ENCODE measurements around a stretch of chr4.

- PRO-cap, 7 experiments = no peak in any of the 7 experiments
- RAMPAGE, long total RNA, 2 experiments = no peak in any of the 2 experiments
These were observed 11.5 kb downstream of the LIAS start for GRCh38 chr4:39470293-39470786.

- PRO-cap, 7 experiments = no peak in any of the 7 experiments
- RAMPAGE, long total RNA, 2 experiments = no peak in any of the 2 experiments
These were observed 13.5 kb downstream of the LIAS start for GRCh38 chr4:39472237-39472822.

DNA sequence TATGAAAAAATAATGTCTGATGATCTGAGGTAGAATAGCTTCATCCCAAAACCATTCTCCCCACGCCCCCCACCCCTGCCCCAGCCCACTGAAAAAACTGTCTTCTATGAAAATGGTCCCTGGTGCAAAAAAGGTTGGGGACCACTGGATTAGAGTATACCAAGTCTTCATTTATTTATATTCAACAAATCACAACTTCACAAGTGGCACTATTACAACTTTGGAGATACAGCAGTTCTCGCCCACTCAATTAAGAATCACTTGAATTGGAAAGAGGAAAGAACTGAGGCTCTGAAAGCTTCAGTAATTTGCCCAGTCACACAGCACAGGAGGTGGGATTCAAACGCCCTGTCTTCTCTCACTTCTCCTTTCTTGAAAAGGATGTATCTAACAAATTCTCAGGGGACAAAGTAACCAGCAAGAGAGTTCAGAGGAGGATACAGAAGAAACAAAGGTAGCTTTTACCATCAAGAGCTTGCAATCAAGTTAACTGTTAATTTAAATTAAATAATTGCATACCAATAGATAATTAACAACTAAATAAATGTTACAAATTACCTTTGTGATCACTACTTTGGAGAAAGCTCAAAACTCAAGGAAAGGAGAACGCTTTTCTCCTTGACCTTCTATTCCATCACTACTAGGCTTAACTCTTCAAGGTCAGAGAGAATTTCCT is 12.4 kb downstream of the SMIM14 start:
- PRO-cap, 7 experiments = no peak in any of the 7 experiments
- RAMPAGE, long total RNA, 2 experiments = no peak in any of the 2 experiments

DNA sequence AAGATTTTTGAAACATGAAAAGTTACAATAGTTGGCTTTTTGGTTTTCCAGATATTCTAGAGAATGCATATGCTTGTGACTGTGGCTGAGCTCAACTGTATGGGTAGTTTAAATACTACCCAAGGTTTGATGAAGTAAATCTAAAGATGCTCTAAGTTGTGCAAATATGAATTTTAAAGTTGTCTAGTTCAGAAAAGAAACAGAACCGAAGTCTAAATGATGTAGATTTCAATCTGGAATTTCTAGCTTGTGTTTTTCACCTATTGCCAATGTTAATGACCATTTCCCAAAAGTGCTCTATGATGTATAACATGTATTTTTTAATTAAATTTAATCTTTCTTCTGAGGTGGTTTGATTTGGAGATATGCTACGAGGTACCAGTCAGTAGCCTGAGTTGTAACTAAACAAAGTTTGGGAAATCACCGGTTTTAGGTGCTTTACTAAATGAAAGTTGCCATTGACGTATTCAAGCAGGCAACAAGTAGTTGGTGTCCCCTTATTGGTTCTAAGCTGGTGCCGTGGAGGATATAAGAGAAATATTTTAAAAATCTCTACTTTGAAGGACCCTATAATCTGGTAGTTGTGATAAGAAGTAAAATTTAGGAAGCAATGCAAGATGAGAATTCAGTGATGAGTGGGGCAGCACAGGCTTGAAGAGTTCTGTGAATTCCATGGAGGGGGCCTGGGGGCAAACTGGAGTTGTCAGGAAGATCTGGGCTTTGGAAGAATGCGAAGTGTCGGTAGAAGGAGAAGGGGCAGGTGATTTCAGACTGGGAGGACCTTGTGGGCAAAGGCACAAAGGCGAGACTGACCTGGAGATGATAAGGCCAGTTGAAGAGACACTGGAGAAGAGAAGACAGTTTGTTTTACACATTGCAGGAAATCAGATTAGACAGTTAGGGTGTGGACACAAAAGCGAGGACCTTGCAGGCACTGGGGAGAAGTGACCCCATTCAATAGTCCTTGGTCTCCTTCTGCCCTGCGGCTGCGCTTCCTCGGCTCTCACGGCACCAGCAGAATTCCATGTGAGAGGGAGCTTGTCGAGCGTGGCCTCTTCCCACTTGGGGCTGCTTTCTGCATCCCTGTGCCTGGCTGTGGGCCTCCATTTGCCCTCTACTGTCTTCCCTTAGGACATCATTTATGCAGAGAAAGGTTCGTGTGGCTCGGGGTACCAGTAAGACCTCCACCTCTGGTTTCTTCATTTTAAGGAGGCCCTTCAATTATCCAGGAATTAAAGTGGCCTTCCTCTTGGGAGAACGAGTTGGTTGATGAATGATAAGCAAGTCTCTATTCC is 1.1 kb downstream of the RHOH start:
- PRO-cap, 7 experiments = no peak in any of the 7 experiments
- RAMPAGE, long total RNA, 2 experiments = no peak in any of the 2 experiments

DNA sequence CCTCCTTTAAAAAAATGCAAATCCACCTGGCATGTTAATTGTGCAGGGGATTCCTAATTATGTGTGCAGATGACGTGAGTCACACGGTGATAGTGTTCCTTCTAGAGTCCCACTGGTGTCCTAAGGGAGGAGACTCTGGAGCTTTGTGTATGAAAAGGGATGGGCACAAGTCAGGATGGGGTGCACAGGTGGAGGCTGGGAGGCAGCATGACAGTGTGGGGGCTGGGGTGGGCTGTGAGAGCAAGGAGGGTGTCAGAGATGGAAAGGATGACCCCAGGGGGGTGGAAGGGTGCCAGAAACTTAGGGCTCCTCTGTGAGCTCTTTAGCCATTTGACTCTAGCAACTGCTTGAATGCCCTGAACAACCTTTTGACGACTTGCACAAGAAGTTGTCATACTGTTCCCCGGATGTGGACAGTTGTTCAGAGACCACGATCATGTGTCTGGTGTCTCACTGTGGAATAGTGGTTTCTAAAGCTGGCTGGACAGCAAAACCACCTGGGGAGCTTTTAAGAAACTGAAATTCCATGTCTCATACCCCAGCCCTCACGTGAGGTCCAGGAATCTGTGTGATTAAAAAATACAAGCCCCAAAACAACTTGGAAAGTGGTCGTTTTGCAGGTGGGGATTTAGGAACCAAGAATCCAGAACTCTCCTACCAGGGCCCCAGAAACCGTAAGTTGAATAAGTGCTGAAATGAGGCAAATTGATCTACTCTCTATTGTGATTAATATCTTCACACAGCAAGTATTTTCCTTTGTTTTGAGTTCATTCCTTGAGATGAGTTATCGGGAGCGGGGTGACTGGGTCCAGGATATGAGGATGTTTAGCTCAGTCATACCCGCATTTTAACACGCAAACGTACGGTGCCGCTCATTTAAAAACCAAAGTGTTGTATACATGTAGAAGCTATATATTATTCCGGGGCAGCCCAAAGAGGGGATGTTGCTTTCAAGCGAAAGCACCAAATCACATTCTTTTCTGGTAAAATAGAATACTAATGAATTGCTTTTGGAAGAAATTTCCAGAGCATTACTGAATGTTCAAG is 3.4 kb downstream of the RHOH start:
- PRO-cap, 7 experiments = peak in 2 of 7 experiments; most common plus-strand start position 448 of the sequence (in 1); most common minus-strand start position 365 of the sequence (in 1)
- RAMPAGE, long total RNA, 2 experiments = no peak in any of the 2 experiments

DNA sequence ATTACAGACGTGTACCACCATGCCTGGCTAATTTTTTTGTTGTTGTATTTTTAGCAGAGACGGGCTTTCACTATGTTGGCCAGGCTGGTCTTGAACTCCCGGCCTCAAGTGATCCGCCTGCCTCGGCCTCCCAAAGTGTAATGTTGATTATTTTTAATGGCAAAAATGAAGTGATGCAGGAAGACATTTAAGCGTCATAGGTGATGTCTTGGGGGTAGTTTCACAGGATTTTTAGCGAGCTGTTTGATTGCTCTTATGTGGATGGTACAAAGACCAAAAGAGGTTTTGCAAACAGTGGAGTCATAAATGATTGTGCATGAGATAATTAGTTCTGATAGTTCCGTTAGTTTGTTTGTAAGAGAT is 14.6 kb downstream of the RHOH start:
- PRO-cap, 7 experiments = no peak in any of the 7 experiments
- RAMPAGE, long total RNA, 2 experiments = no peak in any of the 2 experiments

GRCh38 chr4:40289316-40290165 is 45.6 kb upstream of the CHRNA9 start:
- PRO-cap, 7 experiments = no peak in any of the 7 experiments
- RAMPAGE, long total RNA, 2 experiments = no peak in any of the 2 experiments

DNA sequence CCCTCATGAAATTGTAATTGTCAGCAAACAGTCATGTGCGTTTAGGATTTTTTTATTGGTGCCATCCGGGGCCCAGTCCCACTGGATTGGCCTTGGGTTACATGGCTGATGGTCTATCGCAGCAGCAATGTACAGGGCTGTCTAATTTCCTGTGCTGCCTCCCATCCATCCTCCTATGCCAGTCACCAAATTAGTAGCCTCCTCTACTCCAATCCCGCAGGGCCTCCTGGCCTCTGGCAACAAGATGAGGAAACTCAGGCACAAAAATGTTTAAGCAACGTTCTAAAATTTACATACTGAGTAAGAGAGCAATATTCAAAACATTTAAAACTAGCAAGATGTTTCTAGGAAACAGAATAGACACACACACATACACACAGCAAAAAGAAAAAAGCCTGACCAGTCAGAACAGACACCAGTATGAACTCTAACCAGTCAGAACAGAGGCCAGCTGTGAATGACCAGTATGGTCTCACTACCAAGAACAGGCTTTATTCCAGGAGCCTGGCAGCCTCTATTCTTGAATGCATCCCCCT is 42.5 kb downstream of the CHRNA9 start:
- PRO-cap, 7 experiments = no peak in any of the 7 experiments
- RAMPAGE, long total RNA, 2 experiments = no peak in any of the 2 experiments

GRCh38 chr4:40424856-40425968 is 90.1 kb downstream of the CHRNA9 start:
- PRO-cap, 7 experiments = no peak in any of the 7 experiments
- RAMPAGE, long total RNA, 2 experiments = no peak in any of the 2 experiments

GRCh38 chr4:40425977-40426355 is 90.8 kb downstream of the CHRNA9 start:
- PRO-cap, 7 experiments = no peak in any of the 7 experiments
- RAMPAGE, long total RNA, 2 experiments = no peak in any of the 2 experiments

DNA sequence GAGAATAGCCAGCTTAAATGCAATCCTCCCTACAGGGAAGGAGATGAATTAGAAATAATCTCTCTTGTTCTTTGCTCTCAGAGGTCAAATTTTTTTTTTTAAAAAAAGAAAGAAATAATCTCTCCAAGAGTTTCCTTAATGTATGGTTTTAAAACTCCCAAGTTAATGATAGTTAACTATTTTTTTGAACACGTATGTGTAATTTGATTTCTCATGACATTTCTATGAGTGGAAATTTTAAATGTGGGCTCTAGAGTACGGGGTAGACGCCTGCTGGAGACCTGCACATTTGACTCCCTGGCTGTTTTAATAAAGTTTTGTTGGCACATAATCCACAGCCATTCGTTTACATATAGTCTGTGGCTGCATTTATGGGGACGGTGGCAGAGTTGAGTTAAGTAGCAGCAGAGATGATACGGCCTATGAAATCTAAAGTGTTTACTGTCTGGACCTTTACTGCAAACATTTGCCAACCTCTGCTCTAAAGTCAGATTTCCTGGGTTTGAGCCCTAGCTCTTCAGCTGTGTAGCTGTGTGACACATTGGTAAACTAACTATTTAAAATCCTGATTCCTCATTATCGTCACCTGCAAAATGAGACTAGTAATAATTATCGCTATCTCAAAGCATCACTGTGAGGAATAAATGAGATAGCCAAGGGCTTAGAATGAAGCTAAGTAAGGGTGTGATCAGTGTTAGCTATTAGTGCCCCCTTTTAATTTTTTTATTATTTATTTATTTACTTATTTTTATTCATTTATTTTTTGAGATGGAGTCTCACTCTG is 118.8 kb downstream of the CHRNA9 start:
- PRO-cap, 7 experiments = no peak in any of the 7 experiments
- RAMPAGE, long total RNA, 2 experiments = no peak in any of the 2 experiments

DNA sequence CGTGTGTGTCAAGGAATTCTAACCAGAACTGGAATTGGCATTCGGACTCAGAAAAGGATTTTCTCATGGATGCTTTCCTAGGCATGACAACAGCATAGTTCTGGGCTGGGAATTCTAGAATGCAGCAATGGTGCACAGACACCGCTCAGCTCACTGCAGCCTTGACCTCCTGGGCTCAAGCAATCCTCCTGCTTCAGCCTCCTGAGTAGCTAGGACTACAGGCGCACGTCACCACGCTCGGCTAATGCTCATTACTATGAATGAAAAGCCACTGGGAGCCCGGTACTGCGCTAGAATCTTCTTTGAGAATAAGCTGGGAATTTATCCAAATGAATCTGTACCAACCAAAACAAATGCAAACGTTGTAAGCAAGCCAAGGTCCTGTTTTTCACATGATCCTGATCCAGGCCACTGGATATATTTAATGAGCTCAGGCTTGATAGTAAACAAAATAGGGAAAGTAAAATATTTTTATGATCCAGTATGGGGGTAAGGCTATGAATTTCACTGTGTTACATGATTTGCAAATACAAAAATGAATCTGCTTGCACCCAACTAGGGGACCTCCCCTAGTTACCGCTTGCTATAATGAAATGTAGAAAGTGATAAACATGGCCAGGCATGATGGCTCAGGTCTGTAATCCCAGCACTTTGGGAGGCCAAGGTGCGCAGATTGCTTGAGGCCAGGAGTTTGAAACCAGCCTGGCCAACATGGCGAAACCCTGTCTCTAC is 105.0 kb downstream of the RBM47 start:
- PRO-cap, 7 experiments = no peak in any of the 7 experiments
- RAMPAGE, long total RNA, 2 experiments = no peak in any of the 2 experiments

DNA sequence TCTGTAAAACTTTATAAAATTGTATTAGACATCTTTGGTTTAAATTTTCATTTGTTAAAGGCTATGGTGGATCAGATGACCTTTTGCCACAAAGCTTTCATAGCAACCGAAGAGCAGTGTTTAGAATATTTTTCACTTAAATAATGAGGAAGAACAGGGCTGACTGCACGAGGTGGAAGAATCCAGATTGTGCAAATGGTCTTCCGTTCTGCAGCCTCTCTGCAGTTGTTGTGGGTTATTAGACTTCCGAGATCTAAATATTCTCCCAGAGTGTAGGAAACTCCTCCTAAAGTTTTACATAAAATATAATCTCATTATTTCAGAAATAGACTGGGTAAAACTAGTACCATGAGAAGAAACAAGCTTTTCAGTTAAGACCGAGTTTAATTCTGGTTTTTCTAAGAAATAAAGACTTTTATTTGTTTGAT is 55.7 kb downstream of the RBM47 start:
- PRO-cap, 7 experiments = no peak in any of the 7 experiments
- RAMPAGE, long total RNA, 2 experiments = no peak in any of the 2 experiments

GRCh38 chr4:40631951-40632325 is 2.3 kb upstream of the RBM47 start:
- PRO-cap, 7 experiments = peak in 2 of 7 experiments; most common minus-strand start chr4:40632234 (in 1)
- RAMPAGE, long total RNA, 2 experiments = no peak in any of the 2 experiments

DNA sequence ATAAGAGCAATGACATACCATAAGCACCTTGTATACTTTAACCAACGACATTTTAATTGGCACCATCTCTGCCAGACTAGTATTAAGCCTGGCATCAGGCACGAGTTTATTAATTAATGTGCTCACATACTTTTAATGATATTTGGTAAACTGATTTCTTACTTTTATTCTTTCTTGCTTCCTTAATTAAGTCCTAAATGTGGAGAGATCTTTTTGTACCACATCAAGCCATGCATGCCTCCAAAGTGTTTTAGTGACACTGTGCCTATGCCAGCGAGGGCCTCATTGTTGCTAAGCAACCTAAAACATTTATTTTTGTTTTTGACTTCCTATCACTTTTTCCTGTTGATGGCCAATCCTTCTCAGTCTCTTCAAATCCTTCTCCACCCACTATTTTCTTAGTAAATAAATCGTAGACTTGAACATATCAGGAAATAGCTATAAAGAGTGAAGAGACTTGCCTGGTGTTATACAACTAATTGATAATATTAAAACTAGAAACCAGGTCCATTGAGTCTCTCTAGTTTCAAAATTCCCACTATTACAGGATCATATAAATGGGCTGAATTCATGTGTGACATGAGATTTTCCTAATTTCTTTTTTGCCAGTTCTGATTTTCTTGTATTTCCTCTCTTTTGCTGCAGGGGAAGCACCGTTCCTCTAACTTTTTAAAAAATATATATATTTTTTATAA is 5.5 kb upstream of the NSUN7 start:
- PRO-cap, 7 experiments = no peak in any of the 7 experiments
- RAMPAGE, long total RNA, 2 experiments = no peak in any of the 2 experiments

GRCh38 chr4:40878558-40879507 is 129.1 kb downstream of the NSUN7 start:
- PRO-cap, 7 experiments = no peak in any of the 7 experiments
- RAMPAGE, long total RNA, 2 experiments = no peak in any of the 2 experiments

DNA sequence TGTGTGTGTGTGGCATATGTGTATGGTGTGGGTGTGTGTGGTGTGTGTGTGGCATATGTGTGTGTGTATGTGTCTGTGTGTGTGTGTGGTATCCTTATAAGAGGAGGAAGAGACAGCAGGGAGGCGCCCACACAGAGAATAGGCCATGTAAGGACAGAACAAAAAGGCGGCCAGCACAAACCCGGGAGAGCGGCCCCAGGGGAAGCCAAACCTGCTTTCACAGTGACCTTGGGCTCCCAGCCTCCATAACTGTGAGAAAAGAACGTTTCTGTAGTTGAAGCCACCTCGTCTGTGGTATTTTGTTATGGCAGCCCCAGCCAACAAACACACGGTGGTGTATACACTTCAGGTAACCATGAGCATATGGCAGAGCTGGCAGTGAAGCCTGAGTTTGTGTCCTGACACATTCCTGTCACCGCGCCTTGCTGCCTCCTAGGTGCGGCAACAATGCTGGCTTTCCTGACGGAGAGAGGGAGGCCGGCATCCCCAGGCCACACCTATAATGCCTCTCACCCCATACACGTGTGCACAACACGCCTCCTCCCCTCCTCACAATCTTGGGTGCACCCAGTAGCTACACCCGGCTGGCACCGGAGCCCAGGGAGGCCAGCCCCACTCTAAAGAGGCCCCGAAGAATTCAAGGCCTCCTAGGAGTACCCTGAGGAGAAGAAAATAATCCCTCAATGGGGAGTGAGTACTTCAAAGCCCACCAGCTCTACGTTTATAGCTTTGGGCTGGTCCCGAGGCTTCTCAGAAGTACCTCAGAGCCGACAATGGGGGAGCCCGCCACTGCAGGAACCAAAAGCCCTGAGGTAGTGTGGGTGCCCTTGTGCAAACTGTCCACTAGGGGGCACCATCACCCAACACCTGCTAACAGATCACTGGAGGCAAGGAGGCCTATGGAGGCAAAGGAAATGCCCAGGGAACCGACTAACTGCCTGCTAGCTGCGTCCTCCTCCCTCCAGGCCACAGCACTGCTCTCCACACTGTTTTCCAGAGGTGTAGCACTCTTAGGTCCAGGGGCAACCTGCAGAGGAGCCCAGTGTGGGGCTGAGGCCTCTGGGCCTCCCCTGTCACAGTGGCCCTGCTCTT is 158.6 kb downstream of the NSUN7 start:
- PRO-cap, 7 experiments = no peak in any of the 7 experiments
- RAMPAGE, long total RNA, 2 experiments = no peak in any of the 2 experiments

- PRO-cap, 7 experiments = no peak in any of the 7 experiments
- RAMPAGE, long total RNA, 2 experiments = no peak in any of the 2 experiments
These were observed 164.6 kb downstream of the APBB2 start for GRCh38 chr4:41049783-41050091.

DNA sequence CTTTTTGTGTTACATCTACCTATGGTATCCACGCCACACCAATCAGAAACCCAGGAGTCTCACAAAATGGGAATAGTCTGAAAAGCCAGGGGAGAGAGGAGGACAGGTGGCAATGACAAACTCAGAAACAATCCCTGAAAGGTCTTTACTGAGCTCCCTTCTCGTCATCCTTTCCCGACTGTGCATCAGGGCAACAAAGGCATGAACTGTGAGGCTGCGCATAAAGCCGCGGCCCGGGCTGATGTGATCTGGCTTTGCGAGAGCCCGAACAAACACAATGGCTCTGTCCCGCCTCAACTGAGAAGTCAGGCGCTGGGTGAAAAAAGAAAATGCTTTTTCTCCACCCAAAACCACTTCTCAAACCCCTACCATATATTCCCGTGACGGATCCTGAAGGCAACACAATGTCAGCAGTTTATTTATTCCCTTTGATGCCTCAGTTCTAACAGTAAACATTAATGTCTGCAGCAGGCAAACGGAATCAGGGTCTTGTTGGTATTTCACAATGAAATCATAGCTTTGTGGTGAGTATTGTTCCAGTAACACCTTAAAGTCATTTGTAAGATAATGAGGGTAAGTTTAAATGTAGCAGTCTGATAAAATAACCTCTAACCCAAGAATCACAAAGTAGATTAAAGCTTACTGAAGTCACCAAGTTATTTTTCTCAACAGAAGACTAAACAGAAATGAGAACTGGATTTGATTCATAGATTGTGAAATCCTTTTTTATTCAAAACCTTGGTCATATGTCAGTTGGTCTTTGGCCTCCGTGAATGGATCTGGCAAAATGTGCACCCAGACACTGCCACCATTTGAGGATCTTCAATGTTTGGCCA is 67.5 kb downstream of the APBB2 start:
- PRO-cap, 7 experiments = no peak in any of the 7 experiments
- RAMPAGE, long total RNA, 2 experiments = no peak in any of the 2 experiments

- PRO-cap, 7 experiments = no peak in any of the 7 experiments
- RAMPAGE, long total RNA, 2 experiments = no peak in any of the 2 experiments
These were observed 1.3 kb downstream of the UCHL1 start for GRCh38 chr4:41258028-41258502.